Measurements from ENCODE around the gene MEGF9.

DNA sequence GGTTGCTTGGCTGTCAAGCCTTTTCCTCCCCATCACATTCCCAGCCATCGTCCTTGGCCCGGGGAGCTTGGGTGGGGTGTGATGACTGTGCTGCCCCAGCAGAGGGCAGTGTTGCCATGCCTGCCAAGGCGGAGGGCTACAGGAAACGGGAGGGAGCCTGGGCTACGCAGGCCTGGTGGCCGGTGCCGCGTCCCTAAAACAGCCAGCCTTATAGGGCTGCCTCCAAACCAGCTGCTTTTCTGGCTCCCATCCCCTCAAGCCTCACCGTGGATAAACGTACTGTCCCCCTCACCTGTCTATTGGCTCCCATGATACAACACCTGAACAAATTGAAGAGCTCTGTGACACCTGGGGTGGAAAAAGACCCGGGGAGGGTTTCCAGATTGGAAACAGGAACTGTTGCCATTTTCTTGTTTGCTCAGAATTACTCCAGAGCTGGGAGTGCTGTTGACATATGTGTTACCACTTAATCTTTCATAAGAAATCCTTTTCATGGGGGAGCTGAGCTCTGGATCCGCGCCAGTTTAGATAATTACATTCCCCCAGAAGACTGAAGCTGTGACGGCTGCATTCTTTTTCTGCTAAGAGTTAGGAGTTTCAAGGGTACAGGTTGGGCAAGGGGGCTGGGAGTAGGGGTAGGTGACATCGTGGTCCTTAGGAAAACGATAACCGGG is 72.9 kb upstream of the ASTN2 start:
- PRO-cap, result unidirectional peak, plus-strand start at position 169 of the sequence
- RAMPAGE, long total RNA, 2 experiments, result no peak in any of the 2 experiments

DNA sequence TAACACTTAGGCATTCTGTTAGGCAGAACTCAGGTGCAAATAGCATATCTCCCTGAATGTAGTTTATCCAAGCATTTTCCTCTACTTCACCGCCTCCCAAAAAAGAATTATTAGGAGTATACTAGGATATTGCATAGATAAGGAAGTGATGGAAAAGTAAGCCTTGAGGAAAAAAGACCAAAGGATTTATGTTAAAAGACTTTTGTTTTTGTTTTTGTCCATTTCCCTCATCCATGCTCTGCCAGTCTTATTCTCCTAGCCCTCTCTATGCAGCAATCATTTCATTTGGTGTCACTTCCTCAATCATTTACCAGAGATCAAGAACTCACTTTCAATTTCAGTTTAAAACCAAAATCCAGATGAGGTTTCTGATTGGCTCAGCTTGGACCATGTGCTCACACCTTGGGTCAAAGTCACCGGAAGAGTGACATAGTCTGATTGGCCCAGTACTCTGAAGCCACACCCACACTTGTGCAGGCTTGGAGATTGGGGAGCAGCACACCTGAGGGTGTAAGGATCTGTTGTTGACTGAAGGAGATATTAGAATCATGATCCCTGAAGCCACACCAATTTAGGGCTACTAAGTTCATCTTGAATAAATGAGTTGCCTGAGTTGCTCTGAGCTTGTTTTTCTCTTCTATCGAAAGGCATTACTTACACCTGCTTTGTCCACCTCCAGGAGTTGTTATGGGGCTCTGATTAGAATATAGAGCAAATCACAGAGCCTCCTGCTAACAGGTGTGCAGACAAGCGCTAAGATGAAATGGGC is 79.6 kb downstream of the TLR4 start:
- PRO-cap, result no peak
- RAMPAGE, long total RNA, 2 experiments, result no peak in any of the 2 experiments

DNA sequence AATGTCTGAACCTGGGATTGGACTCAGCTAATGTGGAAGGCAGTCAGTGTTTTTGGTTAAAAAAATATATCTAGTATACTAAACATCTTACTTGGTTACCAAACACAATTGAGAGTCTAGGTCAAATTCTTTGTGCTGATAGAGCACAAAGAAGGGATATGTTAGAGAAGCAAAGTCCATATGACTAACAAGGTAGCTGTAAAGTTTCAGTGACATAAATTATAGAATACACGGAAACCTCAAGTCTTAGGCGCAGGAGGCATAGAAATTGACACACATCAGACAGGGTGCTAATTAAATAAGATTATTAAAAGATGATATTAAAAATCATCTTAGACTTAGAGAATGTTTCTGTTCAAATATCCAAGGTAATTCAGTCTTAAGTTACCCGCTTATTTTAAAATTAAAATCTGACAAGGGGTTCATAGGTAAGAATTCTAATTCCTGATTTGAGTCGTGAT is 718.4 kb downstream of the TLR4 start:
- PRO-cap, result no peak
- RAMPAGE, long total RNA, 2 experiments, result no peak in any of the 2 experiments

- PRO-cap, result no peak
- RAMPAGE, long total RNA, 2 experiments, result no peak in any of the 2 experiments
Measured at GRCh38 chr9:119868678-119869335, 499.6 kb upstream of the BRINP1 start.

- PRO-cap, result unidirectional peak, minus-strand start at chr9:119963976
- RAMPAGE, long total RNA, 2 experiments, result no peak in any of the 2 experiments
Measured at GRCh38 chr9:119963679-119964322, 594.6 kb upstream of the BRINP1 start.

- PRO-cap, result no peak
- RAMPAGE, long total RNA, 2 experiments, result no peak in any of the 2 experiments
Measured at GRCh38 chr9:120471525-120472181, 108.3 kb downstream of the CDK5RAP2 start.

DNA sequence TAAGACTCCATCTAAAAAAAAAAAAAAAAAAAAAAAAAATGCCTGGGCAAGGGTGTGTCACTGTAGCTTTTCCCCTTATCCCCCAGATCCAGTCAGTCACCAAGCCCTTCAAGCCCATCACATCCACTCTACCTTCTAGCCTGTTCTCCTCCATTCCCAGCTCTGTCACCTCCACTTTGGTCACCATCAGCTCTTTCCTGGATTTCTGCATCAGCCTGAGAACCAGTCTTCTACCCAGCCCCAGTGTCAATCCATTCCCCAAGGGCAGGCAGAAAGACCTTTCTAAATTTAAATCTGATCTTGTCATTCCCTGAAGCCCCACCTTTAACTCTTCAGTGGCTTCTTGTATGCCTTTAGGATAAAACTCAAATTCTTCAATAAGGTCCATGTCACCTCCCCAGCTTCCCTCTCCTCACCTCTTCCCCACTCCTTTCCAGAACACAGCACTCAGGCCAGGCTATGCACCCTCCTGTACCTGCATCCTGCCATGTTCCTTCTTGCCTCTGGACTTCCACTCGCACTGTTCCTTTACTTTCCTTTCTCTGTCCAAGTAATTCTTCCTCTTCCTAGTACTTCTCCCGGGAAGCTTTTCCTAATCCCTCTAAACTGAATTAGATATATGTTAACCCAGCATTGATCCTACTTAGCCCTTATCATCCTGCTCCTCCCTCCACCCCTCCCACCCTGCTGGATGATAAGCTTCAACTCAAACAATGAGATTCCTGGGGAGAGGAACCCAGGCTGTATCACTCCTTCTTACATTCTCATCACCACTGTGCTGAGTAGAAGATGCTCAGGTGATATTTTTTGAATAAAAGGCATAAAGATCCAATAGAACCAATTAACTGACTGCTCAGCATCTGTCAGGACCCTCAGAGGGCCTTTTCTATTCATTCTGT is 45.9 kb downstream of the CDK5RAP2 start:
- PRO-cap, result no peak
- RAMPAGE, long total RNA, 2 experiments, result no peak in any of the 2 experiments

DNA sequence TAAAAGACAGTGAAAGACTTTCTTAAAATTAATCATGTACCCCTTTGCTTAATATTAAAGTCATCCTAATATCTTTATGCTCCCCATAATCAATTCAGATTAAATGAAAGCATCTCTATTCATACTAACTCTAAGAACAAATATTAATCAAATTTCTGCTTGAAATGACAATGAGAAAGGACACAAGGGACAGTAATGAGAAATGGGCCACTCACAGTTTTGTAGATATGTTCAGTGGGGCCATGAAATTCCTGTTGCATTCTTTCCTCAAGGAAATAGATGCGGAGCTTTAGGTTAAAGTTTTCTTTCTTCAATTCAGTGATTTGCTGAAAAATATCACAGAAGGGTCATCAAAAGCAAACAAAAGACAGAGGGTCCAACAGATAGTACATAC is 29.4 kb downstream of the CDK5RAP2 start:
- PRO-cap, result no peak
- RAMPAGE, long total RNA, 2 experiments, result no peak in any of the 2 experiments

DNA sequence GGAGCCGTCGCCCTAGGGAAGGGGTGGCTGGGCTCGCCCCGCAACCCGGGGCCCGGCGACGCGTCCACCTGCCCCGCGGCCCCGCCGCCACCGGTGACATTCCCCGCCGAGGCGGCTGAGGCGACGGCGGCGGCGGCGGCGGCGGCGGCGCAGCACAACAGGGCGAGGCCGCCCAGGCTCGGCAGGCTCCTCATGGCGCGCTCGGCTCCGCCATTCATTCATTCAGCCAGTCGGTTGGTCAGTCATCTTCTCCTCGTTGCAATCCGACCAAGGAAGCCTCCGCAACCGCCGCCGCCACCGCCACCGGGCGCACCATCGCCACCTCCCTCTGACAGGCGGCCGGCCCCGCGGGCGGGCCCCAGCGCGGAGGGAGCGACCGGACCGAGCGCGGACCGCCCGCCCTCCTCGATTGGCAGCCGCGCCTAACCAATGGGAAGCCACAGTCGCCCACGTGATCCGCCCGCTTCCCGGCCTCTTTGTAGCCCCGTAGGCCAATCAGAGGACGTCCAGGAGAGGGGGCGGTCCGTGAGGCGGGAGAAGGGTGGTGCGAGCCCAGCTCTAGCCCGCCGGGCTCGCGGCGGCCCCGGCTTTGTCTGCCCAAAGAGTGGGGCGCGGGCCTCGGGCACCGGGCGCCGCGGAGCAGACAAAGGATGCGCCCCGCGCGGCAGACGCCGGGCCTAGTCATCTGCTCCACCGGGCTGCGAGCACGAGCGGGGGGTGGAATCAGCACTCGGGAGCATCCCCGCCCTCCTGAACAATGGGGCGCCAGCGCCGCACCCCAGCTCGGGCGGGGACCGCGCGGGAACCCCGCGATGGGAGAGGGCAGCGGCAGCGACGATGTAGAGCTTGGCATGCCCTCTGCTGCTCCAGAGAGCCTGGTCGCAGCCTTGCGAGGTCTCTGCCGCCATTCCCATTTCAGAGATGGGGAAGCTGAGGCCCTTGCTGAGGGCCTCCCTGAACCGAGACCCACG is at the start of gene MEGF9:
Gene MEGF9, minus strand, starts transcription at position 330 of the 971 bp plus-strand sequence.
- PRO-cap, result bidirectional peak, plus-strand start at position 106 of the sequence, minus-strand start at position 92 of the sequence; bidirectional peak, plus-strand start at position 600 of the sequence, minus-strand start at position 330 of the sequence
- RAMPAGE, long total RNA, 2 experiments, result no peak in any of the 2 experiments

DNA sequence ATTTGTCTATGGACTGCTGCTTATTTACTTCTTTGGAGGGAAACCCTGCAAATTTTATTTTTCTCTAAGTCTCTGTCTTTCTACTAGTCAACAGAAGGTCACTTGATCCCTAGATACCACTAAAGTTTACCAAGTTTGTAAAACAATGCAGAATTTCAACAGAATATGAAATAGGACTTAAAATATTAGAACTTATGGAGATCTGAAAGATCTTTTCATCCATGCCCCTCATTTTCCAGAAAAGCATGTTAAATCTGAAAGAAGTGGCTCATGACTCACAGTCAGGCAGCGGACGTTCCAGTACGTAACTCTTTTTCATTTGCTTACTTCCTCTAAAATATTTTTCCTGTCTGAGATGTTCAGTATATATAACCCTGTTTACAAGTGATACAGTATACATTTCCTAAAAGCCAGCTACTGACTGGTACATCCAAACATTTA is 22.4 kb downstream of the FBXW2 start:
- PRO-cap, result no peak
- RAMPAGE, long total RNA, 2 experiments, result no peak in any of the 2 experiments

- PRO-cap, result no peak
- RAMPAGE, long total RNA, 2 experiments, result no peak in any of the 2 experiments
Measured at GRCh38 chr9:120917517-120918173, 9.0 kb downstream of the TRAF1 start.

DNA sequence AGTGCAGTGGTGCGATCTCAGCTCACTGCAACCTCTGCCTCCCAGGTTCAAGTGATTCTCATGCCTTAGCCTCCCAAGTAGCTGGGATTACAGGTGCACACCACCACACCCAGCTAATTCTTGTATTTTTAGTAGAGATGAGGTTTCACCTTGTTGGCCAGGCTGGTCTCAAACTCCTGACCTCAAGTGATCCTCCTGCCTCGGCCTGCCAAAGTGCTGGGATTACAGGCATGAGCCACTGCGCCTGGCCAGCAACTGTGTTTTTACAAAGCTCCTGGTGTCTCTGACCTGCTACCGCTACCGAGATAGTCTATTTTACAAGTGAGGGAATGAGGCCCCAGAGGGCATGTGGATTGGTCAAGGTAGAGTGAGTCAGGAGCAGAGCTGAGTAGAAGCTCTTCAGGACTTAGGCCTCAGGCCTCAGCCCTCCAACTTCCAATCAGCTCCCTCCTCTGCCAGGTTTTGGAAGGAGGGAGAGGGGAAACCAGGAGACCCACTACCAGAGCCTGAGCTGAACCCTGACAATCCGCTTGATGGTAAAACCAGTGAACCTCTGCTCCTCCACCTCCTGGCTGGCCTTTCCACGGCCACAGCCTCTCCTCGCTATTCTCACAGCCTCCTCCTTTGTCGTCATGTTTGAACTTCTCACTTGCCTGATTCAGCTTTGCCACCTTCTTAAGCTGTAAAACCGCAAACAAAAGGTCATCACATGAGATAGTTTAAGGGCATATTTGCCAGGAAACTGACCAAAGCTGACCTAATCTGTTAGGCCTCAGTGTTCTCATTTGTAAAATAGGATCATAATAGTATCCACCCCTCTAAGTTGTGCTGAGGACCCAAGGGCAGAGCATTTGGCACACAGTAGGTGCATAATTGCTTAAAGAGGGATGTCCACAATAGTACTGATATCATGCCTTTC is 1.9 kb downstream of the TRAF1 start:
- PRO-cap, result no peak
- RAMPAGE, long total RNA, 2 experiments, result no peak in any of the 2 experiments

DNA sequence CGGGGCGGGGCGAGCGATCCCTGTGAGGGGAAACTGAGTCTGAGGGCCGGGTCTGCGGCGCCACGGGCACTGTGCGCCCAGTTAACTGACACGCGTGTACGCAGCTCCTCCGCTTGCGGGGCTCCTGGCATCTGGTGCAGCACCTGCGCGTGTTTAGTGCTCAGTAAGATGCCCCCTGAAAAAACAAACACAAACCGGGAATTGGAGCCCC is 2.6 kb upstream of the TRAF1 start:
- PRO-cap, result no peak
- RAMPAGE, long total RNA, 2 experiments, result no peak in any of the 2 experiments

GRCh38 chr9:120931964-120932360 is 5.4 kb upstream of the TRAF1 start:
- PRO-cap, result no peak
- RAMPAGE, long total RNA, 2 experiments, result no peak in any of the 2 experiments

GRCh38 chr9:121088842-121089107 is 14.0 kb downstream of the CNTRL start:
- PRO-cap, result no peak
- RAMPAGE, long total RNA, 2 experiments, result no peak in any of the 2 experiments

GRCh38 chr9:121179758-121180795 is 21.6 kb downstream of the RAB14 start:
- PRO-cap, result no peak
- RAMPAGE, long total RNA, 2 experiments, result no peak in any of the 2 experiments

DNA sequence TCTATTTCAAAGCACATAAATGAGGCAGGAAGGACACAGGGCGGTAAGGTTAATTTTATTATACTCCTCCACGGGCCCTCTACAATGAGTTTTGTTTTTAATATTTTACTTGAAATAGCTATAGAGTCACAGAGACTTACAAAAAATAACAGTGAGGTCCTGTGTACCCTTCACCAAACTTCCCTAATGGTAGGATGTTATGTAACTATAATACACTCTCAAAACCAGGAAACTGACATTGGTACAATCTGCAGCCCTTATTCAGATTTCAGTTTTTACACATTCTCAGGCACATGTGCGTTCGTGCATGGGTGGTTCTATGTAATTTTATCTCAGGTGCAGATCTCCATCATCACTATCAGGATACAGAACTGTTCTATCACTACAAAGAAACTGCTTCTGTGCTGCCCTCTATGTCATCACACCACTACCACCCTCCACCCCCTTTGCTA is 16.5 kb downstream of the RAB14 start:
- PRO-cap, result no peak
- RAMPAGE, long total RNA, 2 experiments, result no peak in any of the 2 experiments

DNA sequence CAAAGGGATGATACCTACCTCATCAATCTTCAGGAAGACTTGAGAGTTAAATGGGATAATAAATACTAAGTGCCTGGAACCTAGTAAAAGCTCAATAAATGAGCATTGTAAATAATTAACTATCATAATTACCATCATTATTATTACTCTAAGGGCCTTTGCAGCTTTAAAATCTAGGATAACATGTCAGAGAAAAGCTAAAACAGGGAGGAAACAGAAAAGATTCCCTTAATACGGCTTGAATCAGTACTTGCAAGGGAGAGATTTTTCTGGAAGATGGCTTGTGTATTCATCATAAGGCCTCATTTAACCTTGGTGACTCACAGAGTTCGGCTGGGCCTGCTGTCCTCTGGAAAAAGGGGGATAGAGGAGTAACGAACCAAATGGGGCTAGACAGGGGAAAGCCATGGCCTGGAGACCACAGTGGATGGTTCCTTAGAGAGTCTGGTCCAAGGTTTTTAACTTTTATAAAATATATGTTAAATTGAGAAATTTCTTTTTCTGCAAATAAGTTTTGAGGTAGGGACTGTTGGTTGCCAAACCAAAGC is 25.8 kb upstream of the GSN start:
- PRO-cap, result no peak
- RAMPAGE, long total RNA, 2 experiments, result no peak in any of the 2 experiments

DNA sequence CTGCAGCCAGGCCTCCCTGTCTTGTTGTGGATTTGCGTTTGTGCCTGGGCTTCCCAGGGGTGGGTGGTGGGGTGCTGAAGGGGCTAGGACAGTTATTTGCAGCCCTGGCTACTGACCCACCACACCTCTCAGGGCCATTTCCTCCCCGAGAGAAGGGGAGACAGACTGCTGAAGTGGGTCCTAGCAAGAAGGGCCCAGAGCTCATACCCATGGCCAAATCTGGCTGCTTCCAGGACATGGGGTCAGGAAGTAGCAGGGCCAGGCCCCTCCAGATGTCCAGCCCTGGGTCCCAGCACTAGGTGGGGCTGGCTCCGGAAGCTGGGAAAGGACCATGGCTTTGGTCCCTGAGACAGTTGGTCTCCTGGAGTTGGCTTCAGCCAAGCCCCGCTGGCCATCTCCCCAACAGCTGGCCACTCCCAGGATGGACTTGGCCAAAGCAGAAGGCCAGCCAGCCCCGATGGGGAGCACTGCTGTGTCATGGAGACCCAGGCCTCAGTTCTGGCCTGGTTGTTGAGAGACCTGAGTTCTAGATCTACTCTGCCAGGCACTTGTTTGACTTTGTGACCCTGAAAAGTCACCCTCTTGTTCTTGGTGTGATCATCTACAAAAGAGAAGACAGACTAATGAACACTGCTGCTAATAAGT is 26.4 kb downstream of the GSN start:
- PRO-cap, result no peak
- RAMPAGE, long total RNA, 2 experiments, result no peak in any of the 2 experiments

DNA sequence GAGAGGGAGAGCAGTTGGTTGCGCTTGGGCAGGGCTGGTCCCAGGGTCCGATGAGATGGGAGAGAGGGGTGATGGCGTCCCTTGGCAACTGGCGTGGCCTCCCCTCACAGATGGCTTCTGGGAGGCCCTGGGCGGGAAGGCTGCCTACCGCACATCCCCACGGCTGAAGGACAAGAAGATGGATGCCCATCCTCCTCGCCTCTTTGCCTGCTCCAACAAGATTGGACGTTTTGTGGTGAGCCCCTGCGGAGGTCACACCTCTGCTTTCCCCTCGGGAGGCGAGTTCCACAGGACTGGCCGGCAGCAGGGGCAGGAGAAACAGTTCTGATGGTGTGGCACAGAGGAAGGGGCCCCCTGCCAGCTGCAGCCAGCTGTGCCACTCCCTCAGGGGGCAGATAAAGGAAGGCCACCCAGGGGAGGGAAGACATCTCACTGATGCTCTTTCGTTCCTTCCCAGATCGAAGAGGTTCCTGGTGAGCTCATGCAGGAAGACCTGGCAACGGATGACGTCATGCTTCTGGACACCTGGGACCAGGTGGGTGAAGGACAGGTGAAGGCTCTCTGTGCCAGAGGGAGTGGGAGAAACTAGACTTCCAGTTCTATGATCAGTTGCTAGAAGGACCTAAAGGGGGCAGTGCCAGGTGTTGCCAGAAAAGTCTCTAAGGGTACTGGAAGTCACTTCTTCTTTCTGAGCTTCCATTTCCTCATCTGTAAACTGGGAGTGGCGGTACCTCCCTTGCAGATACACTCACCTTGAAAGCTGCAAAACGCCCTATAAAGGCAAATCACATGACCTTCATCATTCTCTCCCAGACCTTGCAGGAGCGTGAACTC is 41.1 kb downstream of the STOM start:
- PRO-cap, result no peak
- RAMPAGE, long total RNA, 2 experiments, result start-site peak on the plus strand in 1 of 2 experiments, centred at positions 227 to 494 of the sequence, 70 to 104 reads per replicate

Data from body of pancreas (tissue), 2 donors.